ENCODE measurements around the genes DOCK4 and IFRD1.

- PRO-cap = no peak
Measured at GRCh38 chr7:107742793-107743522, 984 bp upstream of the CBLL1 start.

DNA sequence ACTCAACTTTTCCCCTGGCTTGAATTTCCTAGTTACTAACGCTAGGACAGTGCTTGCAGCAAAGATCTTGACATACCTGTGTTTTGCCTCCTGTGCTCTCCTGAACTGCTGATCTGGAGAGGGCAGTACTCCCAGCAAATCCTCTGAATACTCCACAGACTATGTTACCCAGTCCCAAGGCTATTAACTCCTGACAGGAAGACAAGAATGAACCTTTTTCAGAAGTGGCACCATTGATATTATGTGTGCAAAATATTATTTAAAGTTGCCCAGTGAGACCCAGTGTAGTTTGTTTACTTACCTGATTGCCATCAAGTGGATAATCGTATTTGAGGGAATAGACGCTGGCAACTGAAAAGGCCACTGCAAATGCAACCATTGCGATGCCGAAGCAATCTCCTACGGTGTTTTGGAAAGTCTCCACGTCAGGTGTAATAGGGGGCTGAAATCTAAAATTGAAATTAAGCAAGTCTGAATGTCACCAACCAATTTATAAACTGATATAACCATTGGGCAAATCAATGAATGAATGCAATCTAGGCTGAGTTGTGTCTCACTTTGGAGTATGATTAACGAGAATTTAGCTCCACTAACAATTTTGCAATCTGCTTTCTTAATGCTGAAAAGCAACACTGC lies 20.0 kb downstream of the SLC26A3 start:
- PRO-cap = no peak

- PRO-cap = no peak
Measured at GRCh38 chr7:107933289-107934444, 42.7 kb downstream of the DLD start.

- PRO-cap = no peak
Measured at GRCh38 chr7:107947482-107947924, 55.5 kb downstream of the LAMB1 start.

DNA sequence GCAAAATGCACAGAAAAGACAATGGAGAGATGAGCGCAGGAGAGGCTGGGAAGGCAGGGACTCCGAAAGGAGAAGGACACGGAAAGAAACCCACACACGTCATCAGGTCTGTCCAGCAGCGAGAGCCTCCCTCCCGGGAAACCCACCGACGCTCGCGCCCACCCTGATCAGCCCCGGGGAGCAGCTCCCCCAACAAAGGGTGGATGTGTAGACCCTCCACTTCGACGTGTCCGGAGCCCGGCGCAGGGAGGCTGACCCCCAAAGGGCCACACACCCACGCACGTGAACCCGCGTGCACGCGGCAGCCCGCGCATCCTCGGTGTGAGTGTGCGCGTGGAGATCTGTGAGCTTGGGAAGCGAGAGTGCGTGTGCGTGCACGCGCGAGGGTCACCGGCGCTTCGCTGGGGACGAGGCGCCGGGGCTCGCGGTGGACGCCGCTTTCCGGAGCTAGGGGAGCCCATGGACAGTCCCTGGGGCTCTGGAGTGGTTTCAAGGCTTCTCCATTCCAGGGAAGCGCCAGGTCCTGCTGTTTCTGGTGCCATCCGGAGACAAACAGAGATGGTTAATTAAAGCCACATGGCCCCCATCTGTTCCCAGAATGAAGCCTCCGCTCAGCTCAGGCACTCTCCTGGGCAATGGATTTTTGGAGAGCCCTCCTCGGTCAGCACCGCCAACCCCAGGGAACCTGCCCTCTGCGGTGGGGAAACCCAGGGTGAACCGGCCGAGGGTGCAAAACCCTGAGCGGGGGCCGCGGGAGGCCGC lies 927 bp downstream of the LAMB1 start:
- PRO-cap = no peak

GRCh38 chr7:108416186-108416755 lies 40.0 kb downstream of the NRCAM start:
- PRO-cap = no peak

- PRO-cap = no peak
Measured at GRCh38 chr7:108570378-108570947, 789 bp downstream of the DNAJB9 start.

- PRO-cap = no peak
Measured at GRCh38 chr7:108575004-108576074, 5.7 kb downstream of the DNAJB9 start.

DNA sequence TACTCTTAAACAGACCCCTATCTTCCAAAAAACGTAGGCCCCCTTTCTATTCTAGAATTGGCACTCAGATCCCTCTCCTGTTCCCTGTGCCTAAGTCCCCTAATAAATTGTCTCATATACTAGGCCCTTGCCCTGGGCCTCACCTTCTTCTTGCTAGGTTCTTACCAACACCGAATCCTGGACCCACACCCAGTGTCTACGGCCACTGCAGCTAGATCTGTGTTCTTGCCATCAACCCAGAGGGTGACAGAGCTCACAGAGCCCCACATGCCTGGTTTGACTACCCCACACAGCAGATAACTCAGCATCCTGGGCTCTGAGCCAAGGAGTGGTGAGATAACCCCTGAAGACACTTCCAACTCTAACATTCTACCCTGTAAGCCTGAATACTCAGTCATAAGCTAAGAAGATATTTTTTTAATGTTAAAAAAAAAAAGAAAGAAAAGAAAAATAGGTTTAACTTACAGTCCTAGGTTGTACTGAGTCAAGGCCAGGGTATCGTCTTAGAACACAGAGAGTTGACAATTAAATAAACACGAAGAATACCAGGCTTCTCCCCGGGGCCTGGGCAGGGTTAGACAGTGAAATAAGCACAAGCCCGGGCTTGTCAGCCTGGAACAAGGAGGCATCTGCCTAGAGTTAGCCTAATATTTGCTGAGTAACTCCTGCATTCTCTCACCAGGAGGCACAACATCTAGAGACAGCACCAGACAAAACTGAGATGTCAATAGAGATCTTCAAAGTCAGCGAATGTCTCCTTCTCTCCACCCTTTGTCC lies 556.6 kb upstream of the LRRN3 start:
- PRO-cap = no peak

DNA sequence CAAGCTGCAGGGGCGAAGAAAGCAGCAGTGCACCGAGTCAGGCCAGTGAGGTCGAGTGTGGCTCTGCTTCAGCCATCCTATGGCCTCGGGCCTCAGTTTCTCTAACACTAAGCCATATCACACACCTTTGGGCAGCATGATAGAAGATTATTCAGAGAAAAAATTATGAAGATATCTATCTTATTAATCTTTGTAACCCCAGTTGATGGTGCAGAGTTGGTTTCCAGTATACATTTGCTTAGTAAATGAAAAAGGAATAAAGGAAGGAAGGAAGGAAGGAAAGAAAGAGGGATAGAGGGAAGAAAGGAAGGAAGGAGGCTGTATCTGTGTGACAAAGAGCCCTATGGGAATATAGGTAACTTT lies 448.2 kb upstream of the LRRN3 start:
- PRO-cap = no peak

DNA sequence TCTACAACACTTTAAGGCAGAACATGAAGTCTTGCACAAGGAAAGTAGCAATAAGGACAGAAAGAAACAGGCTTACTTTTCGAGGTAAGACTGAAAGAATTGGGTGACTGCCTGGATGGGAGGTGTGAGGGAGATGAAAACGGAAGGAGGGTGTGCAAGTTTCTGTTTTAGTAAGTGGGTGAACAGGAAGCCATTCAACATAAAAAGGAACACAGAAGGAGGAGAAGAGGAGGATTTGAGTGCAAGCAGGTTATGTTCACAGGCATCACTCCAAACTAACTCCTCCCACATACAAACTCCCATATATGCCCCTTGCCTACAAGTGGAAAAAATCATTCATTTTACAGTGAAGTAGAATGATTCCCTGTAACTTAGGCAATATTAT lies 77.6 kb upstream of the LRRN3 start:
- PRO-cap = no peak

DNA sequence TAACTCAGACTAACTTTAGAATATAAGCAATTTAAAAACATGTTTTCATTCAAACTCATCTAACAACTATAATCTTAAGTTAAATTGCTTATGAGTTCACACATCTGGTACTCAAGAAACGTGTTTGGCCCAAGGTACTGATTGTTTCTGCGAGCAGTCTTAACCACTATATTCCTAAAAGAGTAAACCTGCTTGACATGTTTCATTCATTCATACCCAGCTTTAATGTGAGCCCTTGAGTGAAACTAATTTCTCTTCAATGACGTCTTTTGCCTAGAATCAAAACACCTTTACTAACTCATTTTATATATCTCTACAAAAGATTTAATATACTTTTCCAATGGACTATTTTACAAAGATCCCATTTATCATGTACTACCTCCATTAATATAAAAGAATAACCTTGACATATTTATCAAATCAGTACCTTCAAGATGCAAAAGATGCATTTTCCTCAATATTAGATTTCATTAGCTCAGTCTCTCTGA lies 38.6 kb downstream of the IMMP2L start:
- PRO-cap = no peak

DNA sequence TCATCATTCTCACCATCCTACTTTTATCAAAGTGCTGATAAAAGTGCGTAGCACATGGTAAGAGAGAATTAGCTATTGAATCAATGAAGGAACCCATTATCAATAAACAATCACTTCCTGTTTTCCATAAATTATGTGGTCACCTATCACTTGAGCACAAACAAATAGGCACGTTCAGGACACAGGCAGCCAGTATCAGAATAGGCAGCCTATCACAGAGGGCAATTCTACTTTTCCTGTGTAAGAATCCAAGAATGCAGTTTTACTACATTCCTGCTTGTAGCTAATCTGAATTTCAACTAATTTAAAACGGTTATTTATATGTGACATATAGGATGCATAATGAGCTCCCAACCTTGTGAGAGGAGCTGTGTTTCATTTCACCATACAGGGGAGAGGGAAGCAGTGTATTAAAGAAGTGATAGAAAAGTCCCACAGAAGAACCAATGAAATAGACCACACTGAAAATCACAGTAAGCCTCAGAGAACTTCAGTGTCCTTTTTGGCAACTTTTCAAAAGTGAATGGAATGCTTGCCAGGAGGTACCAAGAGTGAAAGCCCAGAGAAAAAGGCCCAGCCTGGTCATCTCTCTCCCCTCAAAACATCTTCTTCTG lies 1.5 kb downstream of the IMMP2L start:
- PRO-cap = no peak

DNA sequence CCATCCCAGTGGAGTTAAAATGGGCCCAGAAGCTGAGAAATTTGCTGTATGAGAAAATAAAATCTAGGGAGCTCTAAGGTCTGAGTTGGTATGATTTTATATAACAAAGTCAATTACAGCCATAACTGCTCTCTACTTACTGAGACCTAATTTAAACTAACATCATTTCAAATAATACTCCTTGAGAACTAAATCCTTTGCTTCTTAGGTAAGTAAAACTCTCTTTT lies 133.3 kb upstream of the IMMP2L start:
- PRO-cap = no peak

GRCh38 chr7:111954427-111955158 lies 251.6 kb downstream of the DOCK4 start:
- PRO-cap = no peak

GRCh38 chr7:112074691-112075371 lies 131.4 kb downstream of the DOCK4 start:
- PRO-cap = no peak

GRCh38 chr7:112148894-112149564 lies 57.2 kb downstream of the DOCK4 start:
- PRO-cap = no peak

DNA sequence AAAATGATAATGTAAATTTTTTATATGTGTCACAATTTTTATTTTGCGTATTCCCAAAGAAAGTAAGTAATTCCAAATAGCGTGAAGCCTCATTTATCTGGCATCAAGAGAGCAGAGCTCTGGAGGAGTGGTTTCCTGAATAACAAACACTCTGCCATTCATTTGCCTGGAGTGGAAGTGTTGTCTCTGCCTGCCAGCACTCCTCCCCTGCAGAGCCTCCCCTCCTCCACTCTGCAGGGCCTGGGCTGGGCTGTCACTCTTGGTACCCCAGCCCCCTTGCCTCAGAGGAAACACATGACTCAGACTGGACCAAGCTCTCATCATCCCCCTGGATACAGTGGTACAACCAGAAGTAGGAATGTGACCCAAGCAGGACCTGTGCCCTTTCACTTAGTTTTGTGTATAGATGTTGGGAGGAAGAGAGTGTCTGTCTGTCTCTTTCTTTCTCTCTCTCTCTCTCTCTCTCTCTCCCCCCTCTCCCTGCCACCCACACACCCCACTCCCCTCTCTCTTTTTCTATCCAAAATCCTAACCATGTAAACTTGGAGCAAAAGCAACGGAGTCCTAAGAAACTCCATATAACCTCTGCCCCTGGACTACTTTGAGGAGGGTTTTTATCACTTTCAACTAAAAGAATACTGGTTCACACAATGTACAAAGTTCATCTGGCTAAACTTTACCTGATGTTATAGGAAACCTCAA lies 44.0 kb downstream of the DOCK4 start:
- PRO-cap = no peak

- PRO-cap = unidirectional peak, minus-strand start at chr7:112206278; bidirectional peak, plus-strand start at chr7:112206704, minus-strand start at chr7:112206399
Measured at GRCh38 chr7:112206140-112206508, at the start of gene DOCK4. DOCK4 (minus strand) TSS chr7:112206399.

DNA sequence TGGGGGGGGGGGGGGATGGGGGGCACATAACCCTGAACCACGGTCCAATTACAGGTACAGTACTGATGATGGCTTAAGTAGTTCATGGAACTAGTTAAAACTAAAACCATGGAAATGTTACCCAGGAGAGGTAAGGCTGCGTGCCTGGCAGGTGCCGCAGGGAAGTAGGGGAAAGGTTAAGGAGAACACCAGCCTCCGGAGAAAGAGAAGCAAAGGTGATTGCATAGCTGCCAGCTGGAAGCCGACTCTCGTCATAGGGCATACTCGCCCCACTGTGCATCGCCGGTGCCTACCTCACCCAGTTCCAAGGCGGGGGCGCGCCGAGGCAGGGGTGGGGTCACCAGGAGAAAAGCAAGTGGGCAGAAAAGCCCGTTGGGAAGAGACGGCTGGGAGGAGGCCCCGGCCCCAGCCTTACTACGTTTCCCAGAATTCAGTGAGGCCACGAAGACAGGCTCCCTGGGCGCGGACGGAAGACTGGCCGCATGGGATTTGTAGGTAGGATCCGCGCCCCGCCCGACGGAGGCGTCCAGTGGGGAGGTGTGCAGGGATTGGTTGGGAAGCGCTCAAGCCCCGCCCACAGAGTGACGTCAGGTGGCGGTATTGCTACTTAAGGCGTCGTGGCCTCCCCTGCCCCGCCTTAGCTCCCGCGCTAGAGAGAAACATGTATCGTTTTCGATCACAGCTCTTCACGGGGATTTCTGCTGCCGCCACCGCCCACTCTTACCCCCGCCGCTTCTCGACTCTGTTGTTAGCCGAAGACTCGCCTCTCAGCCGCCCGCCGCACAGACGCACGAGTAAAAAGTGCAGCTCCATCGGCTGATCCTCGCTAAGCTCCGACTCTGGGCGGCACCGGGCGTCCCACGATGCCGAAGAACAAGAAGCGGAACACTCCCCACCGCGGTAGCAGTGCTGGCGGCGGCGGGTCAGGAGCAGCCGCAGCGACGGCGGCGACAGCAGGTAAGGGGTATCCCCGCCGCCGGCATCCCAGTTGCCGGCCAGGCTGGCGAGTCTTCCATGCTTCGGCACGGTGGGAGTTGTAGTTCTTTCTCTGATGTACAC lies at the start of gene IFRD1:
TSS of gene IFRD1 (plus strand) at position 635 of the 1,059 bp plus-strand sequence.
- PRO-cap = unidirectional peak, plus-strand start at position 635 of the sequence; bidirectional peak, plus-strand start outside the sequence, minus-strand start at position 984 of the sequence

All from mesenteric fat pad (tissue), 1 donor.